Iris pigment epithelial cell (primary cell): Measurements from ENCODE around the gene STOX2.

- RRBS, result no CpG with 5 or more reads among the region's 8 CpGs
Measured at GRCh38 chr4:179465162-179465845, 2023.1 kb upstream of the AGA start.

DNA sequence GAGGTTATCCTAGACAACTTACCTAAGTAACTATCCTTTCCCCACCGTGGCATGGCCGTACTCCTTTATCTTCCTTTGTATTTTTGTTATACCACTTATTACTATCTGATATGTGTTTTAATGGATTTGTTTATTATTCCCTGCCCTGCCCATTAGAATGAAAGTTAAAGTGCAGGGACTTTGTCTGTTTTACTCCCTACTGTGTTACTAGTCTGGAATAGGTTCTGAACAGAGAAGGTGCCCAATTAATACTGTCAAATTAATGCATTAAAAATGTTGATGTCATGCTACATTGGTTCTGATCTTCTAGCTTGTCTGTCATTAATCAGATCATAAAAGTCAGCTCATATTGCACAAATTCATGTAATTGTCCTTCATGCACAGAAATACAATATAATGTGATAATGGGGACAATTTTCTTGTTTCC is 1839.8 kb upstream of the TENM3 start:
- RRBS, result no CpG with 5 or more reads among the region's 2 CpGs

- RRBS, result no CpG with 5 or more reads among the region's 4 CpGs
Measured at GRCh38 chr4:180826999-180827472, 1416.2 kb upstream of the TENM3 start.

- RRBS, result no CpG with 5 or more reads among the region's 9 CpGs
Measured at GRCh38 chr4:182212089-182212630, 31.0 kb upstream of the TENM3 start.

- RRBS, result under 1% methylated on average over 12 of the region's 30 CpGs
Measured at GRCh38 chr4:182447742-182448324, 204.6 kb downstream of the TENM3 start.

- RRBS, result no CpG with 5 or more reads among the region's 17 CpGs
Measured at GRCh38 chr4:182680033-182680701, 237.0 kb downstream of the DCTD start.

- RRBS, result 3% methylated on average over 11 of the region's 17 CpGs
Measured at GRCh38 chr4:182916672-182917049, 525 bp downstream of the DCTD start.

DNA sequence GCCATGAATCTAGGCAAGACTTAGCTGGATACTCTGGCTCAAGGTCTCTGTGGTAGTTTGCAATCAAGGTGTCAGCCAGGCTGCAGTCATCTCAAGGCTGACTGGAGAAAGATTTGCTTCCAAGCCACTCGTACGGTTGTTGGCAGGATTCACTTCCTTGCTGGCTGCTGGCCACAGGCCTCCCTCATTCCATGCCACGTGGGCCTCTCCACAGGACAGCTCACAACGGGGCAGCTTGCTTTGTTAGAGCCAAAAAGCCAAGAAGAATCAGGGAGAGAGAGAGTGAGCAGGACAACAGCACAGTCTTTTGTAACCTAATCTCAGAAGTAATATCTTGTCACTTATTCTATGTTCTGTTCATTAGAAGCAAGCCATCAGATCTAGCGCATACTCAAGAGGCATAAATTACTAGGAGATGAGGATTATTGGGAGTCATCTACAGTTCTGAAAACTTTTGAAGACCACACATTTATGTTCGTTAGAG is 101.5 kb downstream of the WWC2 start:
- RRBS, result no CpG with 5 or more reads among the region's 6 CpGs

- RRBS, result no CpG with 5 or more reads among the region's 14 CpGs
Measured at GRCh38 chr4:183503553-183504041, 1.3 kb upstream of the ING2 start.

DNA sequence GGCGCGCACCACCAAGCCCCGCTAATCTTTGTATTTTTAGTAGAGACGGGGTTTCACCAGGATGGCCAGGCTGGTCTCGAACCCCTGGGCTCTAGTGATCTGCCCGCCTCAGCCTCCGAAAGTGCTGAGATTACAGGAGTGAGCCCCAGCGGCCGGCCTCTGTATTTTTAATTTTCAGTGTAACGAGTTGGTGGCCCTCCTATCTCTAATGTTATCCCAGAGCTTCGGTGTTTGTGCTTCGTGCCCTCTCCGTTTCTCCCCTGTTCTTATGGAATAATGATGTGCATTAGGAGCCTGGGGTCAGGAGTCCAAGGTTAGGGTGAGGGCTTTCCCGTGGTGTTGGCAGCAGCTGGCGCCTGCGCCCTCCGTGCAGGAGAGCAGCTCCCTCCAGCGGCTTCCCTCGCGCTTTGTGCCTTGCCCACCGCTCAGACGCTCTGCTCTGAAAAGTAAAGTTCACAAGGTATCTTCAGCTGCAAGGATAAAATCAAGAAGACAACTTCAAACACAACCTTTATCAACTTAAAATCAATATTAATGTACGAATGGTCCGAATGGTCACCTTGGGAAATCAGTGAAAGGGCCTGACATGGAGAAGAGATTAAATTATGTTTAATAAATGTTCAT is 62.1 kb downstream of the TRAPPC11 start:
- RRBS, result no CpG with 5 or more reads among the region's 24 CpGs

- RRBS, result 2% methylated on average over 68 of the region's 117 CpGs
Measured at GRCh38 chr4:183797799-183798975, 106.9 kb upstream of the STOX2 start.

DNA sequence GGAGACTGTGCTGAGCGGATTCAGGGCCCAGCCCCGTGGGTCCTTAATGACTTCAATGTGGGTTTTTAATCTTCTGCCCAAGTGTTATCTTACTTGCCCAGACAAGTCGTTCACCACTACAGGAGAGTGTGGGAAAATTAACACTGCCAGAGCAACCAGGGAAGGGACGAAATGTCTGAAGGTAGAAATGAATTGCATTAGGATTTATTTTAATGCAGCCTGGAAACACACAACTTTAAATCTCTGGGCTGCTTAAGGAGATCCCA is 51.9 kb upstream of the STOX2 start:
- RRBS, result no CpG with 5 or more reads among the region's 4 CpGs

- RRBS, result no CpG with 5 or more reads among the region's 8 CpGs
Measured at GRCh38 chr4:183885778-183886293, 19.3 kb upstream of the STOX2 start.

GRCh38 chr4:183905058-183905640 is at the start of gene STOX2:
Gene STOX2, plus strand, starts transcription at chr4:183905307.
- RRBS, result 3% methylated on average over 5 of the region's 48 CpGs

DNA sequence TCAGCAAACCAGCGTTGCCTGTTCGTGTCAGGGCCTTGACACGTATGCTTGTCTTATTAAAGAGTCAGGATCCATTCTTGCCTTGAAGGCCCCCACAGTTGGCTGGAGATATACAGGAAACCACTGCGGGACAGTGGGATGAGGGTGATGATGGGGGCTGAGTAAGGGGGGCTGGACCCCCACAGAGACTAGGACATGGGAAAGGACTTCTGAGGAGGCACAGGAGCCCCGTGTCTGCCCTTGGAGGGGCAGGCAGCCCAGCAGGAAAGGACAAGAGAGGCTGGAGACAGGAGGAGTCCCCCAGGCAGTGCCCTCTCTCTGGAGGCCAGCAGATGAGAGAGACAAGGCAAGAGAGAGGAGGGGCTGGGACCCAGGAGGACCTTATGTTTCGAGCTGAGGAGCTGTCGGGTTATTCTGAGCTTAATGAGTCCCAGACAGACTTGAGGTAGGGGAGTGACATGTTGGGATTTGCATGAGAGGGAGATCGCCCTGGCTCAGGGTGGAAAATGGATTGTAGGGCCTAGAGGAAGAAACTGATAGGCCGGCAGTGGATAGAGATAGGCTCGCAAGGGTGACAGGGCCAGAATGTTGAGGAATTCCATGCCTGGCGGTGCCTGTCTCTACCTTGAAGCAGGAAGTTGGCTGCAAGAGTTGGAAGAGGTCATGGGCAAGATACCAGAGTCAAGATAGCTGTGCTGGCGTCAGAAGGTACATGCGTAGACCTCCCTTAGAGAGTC is 19.2 kb downstream of the STOX2 start:
- RRBS, result no CpG with 5 or more reads among the region's 13 CpGs

- RRBS, result 55% methylated on average over 13 of the region's 38 CpGs
Measured at GRCh38 chr4:184168366-184169185, 49.1 kb downstream of the ENPP6 start.

DNA sequence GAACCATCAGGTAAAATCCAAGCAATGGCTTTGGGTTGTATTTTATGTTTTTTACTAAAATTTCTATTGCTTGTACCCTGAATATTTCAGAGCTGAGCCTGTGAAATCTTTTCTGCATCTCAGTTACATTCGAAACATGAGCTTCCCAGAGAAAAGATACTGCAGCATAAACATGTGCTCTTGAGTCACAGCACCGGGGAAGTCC is 91.0 kb downstream of the IRF2 start:
- RRBS, result no CpG with 5 or more reads among the region's 2 CpGs

DNA sequence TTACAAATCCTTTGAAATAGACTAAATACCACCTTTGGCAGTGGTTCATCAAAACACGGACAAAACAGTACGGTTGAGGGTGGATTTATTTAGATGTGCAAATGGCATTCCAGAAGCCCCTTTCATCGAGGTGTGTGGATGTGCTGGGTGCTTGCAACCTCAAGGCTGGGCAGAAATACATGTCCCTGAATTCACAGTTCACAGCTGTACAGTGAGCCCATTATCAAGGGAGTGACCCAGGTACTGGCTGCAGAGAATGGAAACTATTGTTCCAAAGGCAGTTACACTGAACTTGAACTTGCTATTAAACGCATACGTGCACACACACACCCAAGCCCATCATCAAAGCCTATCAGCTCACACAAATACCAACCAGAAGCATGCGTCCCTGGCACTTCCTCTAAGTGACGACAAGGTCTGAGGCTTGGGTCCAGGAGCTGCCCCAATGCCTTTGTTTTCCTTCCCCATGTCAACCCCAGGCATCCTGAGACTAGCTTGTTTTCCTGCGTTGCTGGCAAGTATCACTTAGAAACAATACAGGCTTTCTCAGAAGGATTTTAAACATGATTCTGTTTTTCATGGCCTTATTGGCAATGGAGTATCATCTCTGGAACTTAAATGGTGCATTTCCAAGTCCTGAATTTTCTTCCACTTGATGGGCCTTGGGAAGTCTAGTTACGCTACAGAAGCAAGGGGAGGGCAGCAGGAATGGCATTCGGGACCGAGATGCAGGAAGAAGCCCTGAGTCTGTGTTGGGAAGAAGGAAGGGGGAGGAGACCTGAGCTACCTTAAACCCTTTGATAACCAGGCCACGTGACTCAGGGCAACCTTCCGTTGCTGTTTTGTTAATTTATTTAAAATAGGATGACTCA is 88.5 kb downstream of the IRF2 start:
- RRBS, result no CpG with 5 or more reads among the region's 13 CpGs

DNA sequence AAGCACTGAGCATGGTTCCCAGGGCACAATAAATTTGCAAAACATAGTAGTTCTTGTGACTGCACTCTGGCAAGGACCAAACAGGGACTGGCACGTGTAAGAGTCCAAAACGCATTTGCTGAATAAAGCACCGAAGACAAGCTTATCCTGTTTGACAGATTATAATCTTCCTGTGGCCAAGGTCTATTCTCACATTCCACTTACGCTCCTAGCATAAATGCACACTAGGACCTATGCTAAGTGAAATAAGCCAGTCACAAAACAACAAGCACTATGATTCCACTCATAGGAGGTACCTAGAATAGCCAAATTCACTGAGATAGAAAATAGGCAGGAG is 77.4 kb downstream of the IRF2 start:
- RRBS, result no CpG with 5 or more reads among the region's 4 CpGs

DNA sequence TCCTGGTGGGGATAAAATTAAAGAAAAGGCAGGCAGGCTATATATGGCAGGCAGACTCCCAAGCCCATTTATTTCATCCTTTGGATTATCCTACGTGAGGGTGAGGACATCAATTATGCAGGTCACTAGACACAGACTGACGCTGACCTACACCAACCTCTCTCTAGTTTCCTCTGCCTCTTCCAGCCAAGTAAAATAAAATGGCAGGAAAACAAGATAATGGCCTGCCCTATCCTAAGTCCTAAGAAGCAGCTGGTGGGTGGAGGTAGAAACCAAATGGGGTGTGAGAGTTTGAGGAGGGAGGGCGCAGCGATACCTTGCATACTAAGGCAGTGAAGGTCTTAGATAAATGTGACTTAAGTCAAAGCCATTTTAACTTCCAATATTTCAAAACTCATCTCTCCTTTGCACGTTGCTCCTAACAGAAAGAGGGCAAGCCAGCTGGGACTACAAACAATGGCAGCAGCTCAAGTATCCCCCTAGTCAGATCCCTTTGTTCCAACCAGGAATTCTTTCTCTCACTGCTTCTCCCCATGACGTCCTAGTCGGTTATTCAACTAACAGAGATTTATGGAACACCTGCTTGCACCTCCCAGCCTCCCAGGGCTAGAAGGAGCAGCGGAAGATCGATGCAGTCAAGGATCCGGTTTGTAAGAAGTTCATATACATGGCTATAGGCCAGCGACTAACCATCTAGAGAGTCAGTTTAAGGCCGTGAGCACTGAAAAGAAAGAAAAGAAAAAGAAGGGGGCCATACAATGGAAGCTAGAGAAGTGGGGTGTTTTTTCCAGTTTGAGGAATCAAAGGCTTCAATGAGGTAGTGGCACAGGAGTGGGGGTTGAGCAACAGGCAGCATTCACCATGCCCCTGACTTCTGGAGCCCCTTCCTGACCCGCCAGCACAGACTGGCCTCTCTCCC is 72.6 kb downstream of the IRF2 start:
- RRBS, result no CpG with 5 or more reads among the region's 13 CpGs